ENCODE measurements around a stretch of chr19.

DNA sequence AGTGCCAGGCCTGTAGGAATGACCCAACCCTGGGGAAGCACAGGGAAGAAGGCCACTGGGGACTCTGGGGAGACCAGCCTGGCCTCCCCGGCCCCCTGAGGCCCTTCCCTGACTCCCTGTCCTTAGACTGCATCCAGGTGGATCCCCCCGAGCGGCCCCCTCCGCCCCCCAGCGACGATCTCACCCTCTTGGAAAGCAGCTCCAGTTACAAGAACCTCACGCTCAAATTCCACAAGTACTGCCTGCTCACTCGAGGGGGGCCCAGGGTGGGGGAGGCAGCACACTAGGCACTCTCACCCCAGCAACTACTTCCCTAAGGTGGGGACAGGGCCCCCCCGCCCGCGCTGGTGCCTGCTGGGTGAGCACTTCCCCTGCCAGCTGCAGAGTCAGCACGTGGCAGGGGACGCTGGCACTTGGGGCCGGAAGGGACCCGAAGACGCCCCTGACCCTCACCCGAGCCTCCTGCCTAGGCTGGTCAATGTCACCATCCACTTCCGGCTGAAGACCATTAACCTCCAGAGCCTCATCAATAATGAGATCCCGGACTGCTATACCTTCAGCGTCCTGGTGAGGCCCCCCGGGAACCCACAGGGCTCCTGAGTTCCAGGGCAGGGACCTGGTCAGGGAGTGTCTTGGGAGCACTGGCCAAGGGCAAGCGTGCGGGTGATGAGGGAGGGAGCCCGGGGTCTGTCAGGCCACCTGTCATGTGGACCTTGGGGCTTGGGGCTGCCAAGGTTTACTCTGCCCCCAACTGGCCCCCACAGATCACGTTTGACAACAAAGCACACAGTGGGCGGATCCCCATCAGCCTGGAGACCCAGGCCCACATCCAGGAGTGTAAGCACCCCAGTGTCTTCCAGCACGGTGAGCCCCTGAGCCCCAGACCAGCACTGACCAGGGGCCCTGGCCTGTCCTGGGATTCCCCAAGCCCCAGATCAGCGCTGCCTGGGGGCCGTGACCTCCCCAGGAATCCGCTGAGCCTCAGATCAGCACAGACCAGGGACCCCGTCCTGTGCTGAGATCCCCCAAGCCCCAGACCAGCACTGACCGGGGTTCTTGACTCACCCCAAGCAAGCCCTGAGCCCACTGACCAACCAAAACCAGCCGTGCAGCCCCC is 5.3 kb downstream of the MCOLN1 start:
- RRBS: 88% methylated on average over 8 of the region's 33 CpGs

DNA sequence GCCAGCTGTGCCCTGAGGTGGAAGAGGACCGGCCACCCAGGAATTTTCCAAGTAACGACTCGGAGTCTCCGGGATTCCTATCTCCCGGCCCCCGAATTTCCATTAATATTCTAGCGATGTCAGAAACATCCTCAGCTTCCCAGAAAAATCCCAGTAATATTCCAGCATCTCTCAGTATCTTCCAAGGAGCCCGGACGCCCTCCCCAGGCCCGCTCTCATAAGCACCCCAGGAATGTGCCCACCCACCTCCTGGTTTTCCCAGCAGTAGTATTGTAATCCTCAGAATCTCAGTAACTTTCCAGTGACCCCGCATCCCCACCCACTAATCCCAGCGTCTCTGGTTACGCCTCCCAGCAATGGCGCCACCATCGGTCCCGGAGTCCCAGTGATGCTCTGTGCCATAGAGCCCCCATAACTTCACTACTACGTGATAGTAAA is 1.1 kb upstream of the PNPLA6 start:
- RRBS: no CpG with 5 or more reads among the region's 17 CpGs

DNA sequence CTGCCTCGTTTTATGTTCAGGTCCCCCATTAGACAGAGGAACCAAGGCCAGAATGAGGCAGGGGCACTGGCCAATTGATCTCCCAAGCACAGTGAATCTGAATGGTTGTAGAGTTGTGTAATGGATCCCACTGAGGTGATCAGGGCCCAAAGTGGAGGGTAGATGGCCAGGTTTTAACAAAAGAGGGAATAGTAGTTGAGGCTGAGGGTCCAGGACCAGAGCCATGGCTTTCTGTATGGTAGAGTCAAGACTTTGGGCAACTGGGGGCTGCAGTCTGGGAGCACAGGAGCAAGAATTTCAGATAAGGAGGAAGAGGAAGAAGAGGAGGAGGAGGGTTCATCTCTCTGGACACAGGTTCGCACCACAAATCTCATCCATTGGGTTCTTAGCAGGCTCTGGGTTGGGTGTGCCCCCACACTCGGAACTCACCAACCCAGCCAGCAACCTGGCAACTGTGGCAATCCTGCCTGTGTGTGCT is 18.0 kb downstream of the PNPLA6 start:
- RRBS: no CpG with 5 or more reads among the region's 3 CpGs

DNA sequence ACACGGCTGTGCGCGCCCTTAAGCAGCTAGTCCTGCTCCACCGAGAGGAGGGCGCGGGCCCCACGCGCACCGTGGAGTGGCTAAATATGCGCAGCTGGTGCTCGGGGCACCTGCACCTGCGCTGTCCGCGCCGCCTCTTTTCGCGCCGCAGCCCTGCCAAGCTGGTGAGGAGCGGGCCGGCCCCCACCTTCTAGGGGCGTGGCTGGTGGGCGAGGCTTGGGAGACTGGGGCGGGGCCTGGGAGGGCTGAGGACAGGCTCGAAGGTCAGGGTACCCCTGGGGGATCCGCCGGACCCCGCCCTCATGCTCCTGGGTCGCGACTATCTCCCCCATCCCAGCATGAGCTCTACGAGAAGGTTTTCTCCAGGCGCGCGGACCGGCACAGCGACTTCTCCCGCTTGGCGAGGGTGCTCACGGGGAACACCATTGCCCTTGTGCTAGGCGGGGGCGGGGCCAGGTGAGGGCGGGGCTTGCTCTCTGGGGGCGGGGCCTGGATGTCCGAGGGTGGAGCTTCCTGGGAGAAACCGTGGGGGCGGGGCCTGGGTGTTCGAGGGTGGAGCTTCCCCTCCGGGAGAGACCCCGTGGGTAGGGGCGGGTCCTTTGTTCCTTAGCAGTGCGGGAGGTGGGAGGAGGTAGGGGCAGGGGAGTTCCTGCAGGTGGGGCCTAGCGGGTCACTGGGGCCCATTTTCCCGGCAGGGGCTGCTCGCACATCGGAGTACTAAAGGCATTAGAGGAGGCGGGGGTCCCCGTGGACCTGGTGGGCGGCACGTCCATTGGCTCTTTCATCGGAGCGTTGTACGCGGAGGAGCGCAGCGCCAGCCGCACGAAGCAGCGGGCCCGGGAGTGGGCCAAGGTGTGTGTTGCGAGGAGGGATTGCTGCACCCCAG is 19.6 kb downstream of the PNPLA6 start:
- RRBS: 83% methylated on average over 9 of the region's 69 CpGs

DNA sequence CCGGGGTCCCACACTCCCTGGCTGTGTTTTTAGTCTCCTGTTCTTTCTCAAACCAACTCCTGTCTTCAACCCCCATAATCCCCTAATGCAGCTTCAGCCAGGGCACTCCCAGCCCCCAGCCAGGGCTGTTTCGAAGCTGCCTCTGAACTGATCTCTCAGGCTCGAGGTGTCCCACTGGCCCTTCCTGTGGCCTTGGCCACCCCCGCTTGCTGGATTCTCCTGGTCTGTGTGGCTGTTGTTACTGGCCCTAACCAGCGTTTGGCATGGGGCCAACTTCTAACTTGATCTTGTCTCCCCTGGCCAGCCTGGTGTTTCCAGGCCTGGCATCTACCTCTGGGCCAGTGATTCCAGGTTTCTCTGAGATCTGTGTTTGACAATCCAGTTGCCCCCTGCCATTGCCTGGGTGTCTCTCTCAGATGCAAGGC is 11.0 kb downstream of the XAB2 start:
- RRBS: no CpG with 5 or more reads among the region's 5 CpGs

GRCh38 chr19:7623058-7623388 is 6.3 kb downstream of the XAB2 start:
- RRBS: no CpG with 5 or more reads among the region's 8 CpGs

GRCh38 chr19:7645092-7645817 is 8.3 kb downstream of the STXBP2 start:
- RRBS: 90% methylated on average over 5 of the region's 19 CpGs

DNA sequence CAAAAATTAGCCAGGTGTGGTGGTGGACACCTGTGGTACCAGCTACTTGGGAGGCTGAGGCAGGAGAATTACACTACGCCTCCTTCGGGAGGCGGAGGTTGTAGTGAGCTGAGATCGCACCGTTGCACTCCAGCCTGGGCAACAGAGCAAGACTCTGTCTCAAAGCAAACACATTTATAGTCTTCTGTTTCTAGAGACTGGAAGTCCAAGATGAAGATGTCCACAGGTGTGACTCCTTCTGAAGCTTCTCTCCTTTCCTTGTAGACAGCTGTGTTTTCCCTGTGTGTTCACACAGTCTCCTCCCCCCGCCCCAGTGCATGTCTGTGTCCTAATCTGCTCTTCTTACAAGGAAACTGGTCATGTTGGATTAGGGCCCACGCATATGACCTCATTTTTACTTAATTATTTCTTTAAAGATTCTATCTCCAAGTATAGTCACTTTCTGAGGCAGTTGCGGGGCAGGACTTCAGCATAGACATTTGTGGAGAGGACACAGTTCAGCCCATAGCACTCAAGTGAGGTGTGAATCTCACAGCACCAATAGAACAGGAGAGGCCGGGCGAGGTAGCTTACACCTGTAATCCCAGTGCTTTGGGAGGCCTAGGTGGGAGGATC is 12.4 kb downstream of the STXBP2 start:
- RRBS: no CpG with 5 or more reads among the region's 10 CpGs

- RRBS: no CpG with 5 or more reads among the region's 9 CpGs
Measured at GRCh38 chr19:7658238-7658899, 10.5 kb upstream of the RETN start.

DNA sequence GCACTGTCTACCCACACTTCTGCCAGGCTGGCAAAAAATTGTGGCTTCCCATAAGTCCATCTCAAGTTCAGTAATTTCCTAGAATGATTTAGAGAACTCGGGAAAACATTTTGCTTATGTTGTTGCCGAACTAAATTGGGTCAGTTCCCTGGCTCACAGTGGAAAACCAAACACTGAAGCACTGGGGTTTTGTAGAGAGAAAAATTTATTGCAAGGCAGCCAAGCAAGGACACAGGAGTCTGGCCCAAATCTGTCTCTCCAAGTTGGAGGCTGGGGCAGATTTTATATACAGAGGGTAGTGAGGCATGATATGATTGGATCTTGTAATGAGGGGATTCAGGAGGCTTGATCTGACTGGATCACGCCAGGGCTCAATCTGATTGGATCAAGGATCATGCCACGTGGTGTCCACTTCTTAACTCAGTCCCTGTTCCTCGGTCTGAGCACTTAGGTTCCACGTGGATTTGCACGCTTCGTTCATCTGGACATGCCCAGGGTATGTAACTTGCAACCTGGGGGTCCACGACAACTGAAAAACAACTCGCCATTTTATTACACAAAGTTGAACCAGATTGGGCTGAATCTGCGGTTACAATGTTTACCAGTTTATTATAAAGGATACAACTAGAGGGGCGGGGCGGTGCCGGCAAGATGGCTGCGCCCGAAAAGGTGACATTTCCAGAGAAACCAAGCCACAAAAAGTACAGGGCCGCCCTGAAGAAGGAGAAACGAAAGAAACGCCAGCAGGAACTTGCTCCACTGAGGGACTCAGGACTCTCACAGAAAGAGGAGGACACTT is 7.3 kb downstream of the CD209 start:
- RRBS: no CpG with 5 or more reads among the region's 19 CpGs

- RRBS: no CpG with 5 or more reads among the region's 16 CpGs
Measured at GRCh38 chr19:7788289-7788458, 25.1 kb downstream of the CLEC4M start.

DNA sequence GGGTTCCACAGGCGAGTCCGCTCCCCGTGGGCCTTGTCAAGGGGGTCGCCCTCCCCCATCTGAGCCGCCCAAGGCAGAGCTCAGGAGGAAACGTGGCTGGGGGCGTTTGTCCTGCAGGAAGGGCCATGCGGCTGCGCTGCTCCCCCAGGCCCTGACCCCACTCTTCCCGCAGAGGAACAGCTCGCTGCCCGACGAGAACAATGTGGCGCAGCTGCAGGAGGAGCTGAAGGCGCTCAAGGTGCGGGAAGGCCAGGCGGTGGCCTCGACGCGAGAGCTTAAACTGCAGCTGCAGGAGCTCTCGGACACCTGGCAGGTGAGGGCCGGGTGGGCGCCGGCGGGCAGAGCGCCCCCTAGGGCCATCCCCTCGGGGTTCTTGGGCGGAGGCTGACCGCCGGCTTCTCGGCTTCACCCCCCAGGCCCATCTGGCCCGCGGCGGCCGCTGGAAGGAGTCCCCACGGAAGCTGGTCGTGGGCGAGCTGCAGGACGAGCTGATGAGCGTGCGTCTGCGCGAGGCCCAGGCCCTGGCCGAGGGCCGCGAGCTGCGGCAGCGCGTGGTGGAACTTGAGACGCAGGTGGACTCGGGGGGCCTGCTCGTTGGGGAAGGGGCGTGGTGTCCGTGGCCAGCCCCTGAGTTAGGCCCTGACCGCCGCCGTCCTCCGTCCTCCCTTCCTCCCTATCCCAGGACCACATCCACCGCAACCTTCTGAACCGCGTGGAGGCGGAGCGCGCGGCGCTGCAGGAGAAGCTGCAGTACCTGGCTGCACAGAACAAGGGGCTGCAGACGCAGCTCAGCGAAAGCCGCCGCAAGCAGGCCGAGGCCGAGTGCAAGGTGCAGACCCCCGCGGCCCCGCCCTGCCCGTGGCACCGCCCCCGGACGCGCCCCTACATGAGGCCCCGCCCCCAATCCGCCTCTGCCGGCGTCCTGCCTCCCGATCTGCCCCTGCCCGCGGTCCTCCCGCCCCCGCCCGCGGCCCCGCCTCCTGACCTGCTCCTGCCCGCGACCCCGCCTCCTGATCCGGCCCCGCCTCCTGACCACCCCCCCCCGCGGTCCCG is 12.2 kb downstream of the PRR36 start:
- RRBS: 24% methylated on average over 13 of the region's 100 CpGs

DNA sequence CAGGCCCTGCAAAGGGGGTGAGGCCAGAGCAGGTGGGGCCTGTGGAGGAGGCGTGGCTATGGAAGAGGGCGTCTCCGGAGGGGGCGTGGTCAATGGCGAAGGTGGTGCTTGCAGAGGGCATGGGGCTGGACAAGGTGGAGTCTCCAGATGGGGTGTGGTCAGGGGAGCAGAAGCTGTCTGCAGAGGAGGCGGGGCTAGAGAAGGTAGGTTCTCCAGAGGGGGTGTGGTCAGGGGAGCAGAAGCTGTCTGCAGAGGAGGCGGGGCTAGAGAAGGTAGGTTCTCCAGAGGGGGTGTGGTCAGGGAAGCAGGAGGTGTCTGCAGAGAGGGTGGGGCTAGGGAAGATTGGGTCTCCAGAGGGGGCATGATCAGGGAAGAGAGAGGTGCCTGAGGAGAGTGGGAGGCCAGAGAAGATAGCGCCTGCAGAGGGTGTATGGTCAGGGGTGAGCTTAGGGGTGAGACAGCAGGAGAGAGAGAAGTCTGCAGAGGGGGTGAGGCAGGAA is 3.4 kb downstream of the PRR36 start:
- RRBS: no CpG with 5 or more reads among the region's 8 CpGs

GRCh38 chr19:7907070-7907269 is 3.3 kb downstream of the MAP2K7 start:
- RRBS: no CpG with 5 or more reads among the region's 8 CpGs

DNA sequence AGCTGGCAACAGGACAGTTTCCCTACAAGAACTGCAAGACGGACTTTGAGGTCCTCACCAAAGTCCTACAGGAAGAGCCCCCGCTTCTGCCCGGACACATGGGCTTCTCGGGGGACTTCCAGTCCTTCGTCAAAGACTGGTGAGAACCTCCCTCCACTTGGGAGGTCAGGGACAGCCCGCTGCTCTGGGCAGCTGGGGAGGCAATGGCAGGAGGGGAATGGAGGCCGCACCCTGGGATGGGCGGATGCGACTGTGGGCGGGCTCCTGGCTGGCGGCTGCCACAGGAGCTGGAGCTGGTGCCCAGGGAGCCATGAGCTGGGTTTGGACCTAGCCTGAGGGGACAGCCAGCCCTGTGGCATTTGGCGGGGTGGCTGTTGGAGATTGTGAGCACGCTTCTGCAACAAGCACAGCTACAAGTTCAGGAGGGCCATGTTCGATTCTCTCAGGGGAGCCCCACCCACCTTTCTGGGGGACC is 3.2 kb upstream of the TGFBR3L start:
- RRBS: no CpG with 5 or more reads among the region's 14 CpGs

- RRBS: no CpG with 5 or more reads among the region's 19 CpGs
Measured at GRCh38 chr19:7922015-7922563, 2.0 kb downstream of the SNAPC2 start.

DNA sequence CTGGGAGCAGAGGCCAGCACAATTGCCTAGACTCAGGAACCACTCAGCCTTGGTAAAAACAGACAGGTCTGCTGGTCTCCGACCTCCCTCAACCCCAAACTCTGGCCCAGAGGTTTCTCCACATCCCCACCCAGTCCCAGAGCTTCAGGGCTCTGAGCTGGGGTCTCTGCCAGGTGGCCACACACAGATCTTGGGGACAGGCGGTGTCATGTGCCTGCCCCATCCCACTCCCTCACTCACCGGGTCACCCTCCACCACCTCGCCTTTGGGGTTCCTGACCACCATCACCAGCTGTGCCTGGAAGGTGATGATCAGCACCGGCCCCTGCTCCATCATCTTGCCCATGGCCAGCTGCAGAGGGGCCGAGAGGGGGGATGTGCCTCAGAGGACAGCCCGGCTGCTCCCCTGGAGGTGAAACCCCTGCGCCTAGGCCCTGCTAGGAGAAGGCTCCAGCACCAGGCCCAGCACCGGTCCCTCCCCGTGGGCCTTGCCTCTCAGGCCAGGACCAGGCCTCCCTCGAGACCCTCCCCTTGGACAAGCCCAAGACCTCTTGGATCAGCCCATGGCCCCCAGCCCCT is 1.6 kb upstream of the CTXN1 start:
- RRBS: 92% methylated on average over 7 of the region's 11 CpGs

- RRBS: no CpG with 5 or more reads among the region's 8 CpGs
Measured at GRCh38 chr19:8206387-8206987, 2.7 kb upstream of the CERS4 start.

- RRBS: 7% methylated on average over 13 of the region's 37 CpGs
Measured at GRCh38 chr19:8208631-8209078, 515 bp upstream of the CERS4 start.

- RRBS: no CpG with 5 or more reads among the region's 8 CpGs
Measured at GRCh38 chr19:8237955-8238851, 29.0 kb downstream of the CERS4 start.

Data from AG09319 (cell line).